Measurements from ENCODE around the gene MROH7.

DNA sequence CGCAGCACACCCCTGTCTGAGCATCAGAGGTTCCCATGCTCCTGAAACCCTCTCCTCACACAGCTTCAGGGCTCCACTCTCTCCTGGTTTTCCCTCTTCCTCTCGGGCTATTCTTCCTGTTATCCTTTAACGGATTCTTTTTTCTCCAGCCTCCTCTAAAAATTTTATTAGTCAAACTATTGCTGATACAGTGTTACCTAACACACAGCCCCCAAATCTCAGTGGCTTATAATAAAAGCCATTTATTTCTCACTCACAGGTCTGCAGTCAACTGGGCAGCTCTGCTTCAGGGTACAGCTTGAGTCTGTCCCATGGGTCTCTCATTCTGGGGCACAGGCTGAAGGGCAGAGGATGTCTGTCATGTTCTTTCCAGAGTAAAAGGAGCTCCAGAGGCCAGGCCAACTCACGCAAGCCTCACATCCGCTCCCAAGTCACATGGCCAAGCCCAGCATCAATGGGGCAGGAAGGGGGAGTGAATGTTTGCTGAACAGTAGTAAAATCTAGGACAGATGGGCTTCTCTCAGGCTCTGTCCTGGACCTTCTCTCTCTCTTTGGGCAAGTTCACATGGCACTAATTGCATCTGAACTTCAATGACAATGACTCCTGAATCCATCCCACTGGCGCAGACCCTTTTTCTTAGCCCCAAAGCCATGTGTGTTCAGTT, 134.8 kb upstream of the ACOT11 start:
- PRO-cap = no peak

DNA sequence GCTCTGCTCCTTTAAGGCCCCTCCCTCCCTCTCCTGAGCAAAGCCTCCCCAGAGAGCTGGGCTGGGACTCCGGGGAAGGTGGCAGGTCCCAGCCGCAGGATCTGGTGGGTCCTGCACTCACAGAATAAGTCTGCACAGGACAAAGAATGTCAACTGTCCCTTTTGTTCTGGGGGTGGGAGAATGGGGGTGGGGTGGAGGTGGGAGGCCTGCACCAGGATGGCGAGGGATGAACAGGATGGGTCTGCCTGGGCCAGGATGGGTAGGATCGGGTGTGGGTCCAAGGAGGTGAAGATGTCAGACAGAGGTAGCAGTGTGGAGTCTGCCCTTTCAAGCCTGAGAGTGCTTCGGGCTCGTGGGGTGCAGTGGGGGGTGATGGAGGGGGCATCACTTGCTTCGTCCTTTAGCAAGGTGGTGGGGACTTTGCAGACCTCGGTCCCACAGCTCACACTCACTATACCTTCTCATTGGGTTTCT, 84.4 kb upstream of the ACOT11 start:
- PRO-cap = no peak

- PRO-cap = no peak
Measured at GRCh38 chr1:54499212-54499832, 48.7 kb upstream of the ACOT11 start.

DNA sequence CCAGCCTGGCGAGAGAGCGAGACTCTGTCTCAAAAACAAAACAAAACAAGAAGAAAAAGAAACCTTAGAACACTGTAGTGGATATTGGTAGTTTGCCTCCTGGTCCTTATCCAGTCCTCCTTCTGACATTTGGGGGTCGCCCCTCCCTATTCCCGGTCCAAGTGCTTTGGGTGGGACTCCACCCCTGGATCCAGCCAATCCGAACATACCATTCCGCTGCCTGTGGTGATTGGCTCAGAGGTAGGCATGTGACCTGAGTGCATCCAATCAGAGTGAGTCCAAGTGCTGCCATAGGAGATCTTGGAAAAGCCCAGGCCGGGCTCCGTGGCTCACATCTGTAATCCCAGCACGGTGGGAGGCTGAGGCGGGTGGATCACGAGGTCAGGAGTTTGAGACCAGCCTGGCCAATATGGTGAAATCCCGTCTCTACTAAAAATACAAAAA, 33.9 kb upstream of the ACOT11 start:
- PRO-cap = no peak

GRCh38 chr1:54585557-54586214, 37.6 kb downstream of the FAM151A start:
- PRO-cap = no peak

GRCh38 chr1:54641585-54641999, at the start of gene MROH7:
MROH7 (plus strand) TSS chr1:54641786.
- PRO-cap = no peak

DNA sequence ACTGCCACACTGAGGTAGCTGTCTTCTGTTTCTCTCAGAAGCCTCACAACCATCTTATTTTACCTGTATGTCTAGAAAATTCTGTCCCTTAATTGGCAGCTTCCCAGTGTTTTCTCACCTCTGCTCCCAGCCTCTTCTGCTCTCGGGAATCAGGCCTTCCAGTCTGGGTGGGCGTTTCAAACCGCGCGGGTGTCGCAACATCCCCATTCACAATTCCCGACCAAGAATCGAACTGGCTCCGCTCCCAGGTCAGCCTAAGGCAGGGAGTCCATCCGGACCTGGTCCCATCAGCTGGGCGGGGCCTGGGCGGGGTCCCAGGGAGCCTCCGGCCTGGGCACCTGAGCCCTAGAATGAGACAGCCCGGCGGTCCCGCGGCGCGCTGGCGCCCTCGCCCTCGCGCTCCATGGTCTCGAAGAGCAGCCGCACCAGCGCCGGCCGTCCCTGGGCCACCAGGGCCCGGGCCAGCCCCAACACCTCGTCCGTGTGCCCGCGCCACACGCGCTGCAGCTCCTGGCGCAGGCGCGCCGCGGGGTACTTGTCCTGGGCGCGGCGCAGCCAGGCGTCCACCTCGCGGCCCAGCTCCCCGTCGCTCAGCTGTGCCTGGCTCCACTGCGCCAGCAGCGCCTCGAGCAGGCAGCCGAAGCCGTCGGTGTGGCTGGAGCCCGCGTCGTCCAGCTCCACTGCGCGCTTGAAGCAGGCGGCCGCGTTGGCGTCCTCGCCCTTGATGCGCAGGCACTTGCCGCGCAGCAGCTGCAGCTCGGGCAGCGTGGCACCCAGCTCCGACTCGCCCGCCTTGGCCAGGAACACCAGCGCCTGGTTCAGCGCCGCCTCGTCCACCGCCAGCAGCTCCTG, 16.8 kb upstream of the PARS2 start:
- PRO-cap = no peak

GRCh38 chr1:54845887-54846729, 40.2 kb downstream of the LEXM start:
- PRO-cap = no peak

DNA sequence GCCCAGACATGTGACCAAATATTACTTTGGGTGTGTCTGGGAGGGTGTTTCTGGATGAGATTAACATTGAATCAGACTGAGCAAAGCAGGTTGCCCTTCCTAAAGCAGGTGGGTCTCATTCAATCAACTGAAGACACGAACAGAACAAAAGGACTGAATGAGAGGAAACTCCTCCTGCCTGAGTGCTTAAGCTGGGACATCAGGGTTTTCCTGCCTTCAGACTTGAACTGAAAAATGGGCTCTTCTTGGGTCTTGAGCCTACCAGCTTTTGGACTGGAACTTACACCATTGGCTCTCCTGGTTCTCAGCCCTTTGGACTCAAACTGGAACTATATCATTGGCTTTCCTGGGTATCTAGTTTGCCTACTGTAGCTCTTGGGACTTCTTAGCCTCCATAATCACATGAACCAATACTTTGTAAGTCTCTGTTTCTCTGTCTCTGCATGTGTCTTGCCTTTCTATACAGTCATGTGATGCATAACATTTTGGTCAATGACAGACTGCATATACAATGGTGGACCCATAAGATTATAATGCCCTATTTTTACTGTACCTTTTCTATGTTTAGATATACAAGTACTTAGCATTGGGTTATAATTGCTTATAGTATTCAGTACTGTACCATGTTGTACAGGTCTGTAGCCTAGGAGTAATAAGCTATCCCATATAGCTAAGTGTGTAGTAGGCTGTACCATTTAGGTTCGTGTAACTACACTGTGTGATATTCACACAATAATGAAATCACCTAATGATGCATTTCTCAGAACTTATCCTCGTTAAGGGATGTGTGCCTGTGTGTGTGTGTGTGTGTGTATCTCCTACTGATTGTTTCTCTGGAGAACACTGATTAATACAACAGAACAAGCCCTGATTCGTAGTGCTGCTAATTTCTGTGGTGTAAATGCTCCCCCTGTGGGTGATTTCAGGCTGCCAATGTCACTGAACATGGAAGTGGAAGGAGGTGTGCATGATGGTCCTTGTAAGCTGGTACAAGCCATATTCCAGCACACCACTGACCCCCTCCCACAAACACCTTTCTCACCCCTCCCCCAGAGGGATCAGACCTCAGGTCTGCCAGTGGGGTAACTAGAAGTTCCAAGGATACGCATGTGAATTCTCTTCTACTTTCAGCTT, 39.3 kb downstream of the DHCR24 start:
- PRO-cap = no peak

DNA sequence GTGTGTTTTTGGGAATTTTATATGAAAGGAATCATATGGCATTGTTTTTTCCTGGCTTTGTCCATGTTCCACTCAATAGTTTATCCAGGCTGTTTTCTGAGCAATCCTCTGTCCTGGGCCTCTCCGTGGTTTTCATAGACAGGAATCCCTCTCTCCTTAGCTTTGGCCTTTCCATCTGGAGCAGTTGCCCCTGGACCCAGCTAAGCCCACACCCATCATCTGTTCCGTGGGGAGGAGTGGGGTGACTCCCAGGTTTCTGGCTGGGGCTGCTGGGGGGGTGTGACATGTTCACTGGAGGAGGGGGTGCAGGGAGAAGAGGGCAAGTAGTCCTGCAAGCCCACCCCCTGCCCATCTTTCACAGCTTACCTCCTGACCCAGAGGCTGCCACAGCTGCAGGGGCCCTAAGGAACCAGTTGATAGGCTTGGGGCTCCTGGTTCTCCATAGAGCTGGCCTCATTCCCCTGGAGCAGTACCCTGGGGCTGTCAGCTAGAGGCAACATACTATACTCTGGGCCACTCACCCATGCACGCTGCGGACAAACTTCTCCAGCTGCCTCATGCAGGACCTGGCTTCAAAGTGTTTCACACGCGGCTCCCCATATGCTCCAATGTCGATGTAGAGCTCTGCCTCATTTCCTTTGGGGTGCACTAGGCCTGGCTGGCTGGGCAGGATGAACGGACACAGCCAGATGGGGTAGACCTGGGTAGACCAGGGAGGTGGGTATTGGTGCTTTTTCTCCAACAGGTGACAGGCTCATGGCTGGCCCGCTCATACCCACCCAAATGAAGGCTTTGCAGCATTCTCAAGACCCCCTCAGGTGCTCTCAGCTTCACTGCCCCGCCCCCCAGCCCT, 33.9 kb downstream of the DHCR24 start:
- PRO-cap = no peak

DNA sequence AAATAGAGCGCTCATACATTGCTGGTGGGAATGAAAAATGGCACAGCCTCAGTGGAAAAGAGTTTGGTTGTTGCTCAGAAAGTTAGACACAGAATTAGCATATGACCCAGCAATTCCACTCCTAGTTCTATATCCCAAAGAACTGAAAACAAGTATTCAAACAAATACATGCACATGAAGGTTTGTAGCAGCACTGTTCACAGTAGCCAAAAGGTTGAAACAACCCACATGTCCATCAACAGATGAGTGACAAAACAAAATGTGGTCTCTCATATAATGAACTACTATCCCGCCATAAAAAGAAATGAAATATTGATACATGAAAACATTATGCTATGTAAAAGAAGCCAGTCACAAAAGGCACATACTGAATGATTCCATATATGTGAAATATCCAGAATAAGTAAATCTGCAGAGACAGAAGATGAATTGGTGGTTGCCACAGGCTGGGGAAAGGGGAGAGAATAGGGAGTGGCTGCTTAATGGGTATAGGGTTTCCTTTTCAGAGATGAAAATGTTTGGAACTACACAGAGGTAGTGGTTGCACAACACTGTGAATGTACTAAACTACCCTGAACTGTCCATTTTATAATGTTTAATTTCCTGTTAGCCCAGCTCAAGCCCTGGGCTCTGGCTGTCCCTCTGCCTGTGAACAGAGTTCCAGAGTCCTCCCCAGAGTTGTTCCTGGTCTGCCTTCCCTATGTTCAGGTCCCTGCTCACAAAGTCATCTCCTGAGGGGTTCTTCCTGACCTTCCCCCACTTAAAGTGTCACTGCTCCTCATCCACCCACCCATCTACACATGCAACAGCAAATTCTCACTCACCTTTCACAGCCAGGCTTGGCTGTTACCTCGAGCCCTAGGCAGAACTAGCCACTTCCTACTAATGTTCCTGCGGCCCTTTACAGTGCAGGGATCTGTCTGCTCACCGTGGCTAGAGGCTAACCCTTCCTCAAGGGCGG, 22.6 kb downstream of the DHCR24 start:
- PRO-cap = no peak

DNA sequence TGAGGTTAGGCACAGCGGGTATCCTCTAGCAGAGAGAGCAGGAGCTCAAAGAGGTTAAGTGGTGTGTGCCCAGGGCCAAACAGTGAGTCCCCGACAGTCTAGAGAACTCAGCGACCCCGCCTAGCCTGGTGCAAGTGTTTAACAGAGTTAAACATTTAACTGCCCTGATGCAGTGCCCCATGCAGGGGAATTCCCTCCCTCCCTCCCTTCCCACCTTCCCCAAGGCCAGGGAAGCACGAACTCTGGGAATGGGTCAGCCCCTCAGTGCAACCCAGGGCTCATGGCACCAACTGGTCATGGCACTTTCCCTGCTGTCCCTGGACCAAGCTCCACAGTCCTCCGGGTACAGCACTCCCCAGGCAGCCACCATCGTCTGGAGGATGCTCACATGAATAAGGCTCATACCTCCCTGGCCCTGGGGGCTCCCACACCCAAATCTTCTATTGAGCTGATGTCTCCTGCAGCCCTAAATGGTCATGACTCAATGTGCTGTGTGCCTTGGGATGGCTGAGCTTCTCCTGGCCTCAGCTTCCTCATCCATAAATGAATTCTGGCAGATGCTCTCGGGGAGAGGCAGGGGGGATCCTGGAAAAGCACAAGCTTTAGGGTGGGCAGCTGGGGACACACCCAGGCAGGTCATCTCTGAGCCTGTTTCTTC, 21.3 kb downstream of the DHCR24 start:
- PRO-cap = no peak

DNA sequence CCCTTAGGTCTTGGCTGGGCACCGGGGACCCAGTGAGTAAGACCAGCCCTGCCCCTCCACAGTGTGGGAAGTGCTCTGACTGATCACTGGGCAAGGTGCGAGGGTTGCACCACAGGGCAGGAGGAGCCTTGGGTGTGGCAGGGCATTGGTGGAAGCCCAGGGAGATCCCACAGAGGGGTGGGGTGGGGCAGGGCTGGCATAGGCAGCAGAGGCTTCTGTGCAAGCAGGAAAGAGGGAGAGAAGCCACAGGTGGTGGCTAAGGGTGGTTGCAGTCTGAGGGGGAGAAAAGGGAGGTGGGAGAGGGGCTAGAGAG, 34.9 kb upstream of the TMEM61 start:
- PRO-cap = no peak

DNA sequence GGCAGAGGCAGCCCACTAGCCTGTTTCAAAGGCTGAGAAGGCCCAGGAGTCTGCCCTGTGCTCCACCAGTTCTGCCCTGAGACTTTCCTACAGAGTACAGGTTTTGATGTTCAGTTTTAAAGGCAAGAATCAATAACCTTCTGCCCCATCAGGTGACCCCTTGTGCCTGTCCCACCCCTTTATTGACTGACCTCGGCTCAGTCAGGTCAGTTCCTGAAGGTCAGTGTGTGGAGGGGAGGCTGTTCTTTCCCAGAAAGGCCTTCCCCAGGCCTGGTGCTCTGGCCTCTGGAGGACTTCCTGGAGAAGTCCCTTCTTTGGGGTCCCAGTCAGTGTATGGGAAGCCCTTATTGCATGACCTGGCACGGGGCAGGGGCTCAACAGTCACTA, 14.3 kb downstream of the PCSK9 start:
- PRO-cap = no peak

GRCh38 chr1:55064093-55064593, 24.8 kb downstream of the PCSK9 start:
- PRO-cap = no peak

GRCh38 chr1:55194427-55195307, 20.5 kb downstream of the USP24 start:
- PRO-cap = no peak

DNA sequence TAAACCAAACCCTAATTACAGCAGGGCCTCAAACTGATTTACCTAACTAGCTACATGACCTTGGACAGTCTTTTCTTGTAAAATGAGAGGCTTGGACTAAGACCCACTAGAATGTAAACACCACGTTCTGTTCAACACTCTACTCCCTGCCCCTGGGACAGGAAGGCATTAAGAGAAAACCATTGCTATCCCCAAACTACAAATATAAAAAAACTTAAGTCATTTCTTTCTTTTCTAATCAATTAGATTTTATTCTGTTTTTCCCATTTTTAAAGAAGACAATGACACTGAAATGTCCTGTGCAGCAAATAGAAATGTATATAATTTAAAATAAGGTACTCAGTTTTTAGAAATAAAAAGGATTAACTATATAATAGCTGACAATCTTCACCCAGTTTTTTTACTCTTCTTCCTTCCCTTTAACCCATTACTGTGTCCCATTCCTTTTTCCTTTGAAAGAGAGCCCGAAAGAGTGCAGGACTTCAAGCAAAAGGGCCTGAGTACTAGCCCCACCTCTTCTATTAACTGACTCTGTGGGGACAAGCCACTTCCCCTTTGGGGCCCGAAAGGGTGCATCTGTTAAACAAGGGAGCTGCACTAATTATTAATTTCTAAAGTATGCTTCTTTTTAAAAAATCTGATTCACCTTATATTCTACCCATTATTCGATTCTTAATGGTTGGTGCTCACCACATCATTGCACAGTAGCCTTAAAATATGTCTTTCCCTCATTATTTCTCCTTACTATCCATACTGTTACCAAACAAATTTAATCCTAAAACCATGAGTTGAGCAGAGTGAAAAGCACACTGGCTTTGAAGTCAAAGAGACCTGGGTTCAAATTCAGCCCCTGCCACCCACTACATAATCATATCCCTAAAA, 3.4 kb downstream of the USP24 start:
- PRO-cap = no peak

DNA sequence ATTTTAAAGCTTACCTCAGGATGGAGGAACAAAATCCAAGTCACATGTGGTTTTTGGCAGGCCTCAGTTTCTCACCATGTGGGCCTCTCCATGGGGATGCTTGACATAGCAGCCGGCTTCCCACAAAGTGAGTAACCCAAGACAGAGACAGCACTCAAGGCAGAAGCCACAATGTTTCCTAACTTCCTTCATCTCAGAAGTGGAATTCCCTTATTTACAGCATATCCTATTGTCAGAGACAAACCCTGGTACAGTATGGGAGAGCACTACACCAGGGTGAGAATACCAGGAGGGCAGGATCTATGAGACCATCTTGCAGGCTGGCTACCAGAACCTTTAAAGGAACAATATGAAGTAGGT, 483.0 kb downstream of the PLPP3 start:
- PRO-cap = no peak

DNA sequence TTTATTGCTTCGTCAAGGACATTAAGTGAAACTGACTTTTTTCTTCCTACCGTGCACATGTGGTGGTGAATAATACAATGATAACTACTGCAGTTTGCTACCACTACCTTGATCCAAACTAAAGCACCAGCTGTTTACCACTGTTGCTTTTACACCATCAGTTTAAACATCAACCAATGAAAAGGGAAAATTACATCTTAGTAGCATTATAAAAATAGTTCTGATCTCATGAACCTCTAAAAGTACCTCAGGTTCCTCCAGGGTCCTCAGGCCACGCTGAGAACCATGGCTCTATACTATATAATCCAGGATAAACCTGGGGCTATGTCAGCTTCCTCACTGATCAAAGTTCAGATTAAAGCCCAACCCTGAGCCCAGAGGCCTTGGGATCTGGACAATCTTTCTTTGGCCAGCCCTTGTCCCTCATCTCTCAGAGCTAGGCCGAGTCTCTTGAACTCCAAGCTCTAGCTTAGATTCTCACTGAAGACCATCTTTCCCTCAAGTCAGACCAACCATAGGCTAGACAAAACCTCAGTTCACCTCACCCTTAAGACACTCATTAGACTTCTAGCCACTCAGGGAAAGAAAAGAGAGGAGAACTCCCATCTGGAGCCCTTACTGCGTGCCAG, 168.4 kb downstream of the PLPP3 start:
- PRO-cap = no peak

- PRO-cap = no peak
Measured at GRCh38 chr1:56414536-56415305, 164.6 kb downstream of the PLPP3 start.

Measured in vermiform appendix (tissue), 1 donor.